Mammary epithelial cell (primary cell): ENCODE results near the genes FFAR2 and PROSER3.

GRCh38 chr19:35090450-35091354 is 24.9 kb upstream of the FXYD3 start:
- CAGE, long polyA plus RNA = no peak
- RRBS = 11% methylated on average over 9 of the region's 39 CpGs

GRCh38 chr19:35109399-35110068 is 6.1 kb upstream of the FXYD3 start:
- CAGE, long polyA plus RNA = no peak
- RRBS = 9% methylated on average over 4 of the region's 22 CpGs

GRCh38 chr19:35126603-35127183 is 8.2 kb downstream of the LGI4 start:
- CAGE, long polyA plus RNA = no peak
- RRBS = 30% methylated on average over 2 of the region's 27 CpGs

DNA sequence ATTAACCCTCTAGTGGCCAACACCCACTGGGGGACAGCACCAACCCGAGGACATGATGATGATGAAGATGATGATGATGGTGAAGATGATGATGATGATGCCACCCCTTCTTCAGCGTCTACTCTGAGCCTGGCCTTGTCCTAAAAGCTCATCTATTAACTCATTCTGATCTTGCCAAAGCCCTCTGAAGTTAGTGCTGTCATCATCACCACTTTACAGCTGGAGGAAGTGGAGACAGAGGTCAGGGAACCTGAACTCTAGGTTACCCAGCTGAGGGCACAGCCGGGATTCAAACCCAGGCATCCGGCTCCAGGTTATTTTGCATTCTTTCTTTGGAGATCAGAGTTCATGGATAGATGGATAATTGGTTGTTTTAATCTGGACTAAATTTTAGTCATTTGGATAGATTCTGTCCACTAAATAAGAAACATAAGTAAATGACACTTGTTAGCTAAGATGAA is 799 bp upstream of the LGI4 start:
- CAGE, long polyA plus RNA = no peak
- RRBS = no CpG with 5 or more reads among the region's 4 CpGs

GRCh38 chr19:35152573-35152872 is 2.0 kb upstream of the FXYD5 start:
- CAGE, long polyA plus RNA = no peak
- RRBS = no CpG with 5 or more reads among the region's 4 CpGs

DNA sequence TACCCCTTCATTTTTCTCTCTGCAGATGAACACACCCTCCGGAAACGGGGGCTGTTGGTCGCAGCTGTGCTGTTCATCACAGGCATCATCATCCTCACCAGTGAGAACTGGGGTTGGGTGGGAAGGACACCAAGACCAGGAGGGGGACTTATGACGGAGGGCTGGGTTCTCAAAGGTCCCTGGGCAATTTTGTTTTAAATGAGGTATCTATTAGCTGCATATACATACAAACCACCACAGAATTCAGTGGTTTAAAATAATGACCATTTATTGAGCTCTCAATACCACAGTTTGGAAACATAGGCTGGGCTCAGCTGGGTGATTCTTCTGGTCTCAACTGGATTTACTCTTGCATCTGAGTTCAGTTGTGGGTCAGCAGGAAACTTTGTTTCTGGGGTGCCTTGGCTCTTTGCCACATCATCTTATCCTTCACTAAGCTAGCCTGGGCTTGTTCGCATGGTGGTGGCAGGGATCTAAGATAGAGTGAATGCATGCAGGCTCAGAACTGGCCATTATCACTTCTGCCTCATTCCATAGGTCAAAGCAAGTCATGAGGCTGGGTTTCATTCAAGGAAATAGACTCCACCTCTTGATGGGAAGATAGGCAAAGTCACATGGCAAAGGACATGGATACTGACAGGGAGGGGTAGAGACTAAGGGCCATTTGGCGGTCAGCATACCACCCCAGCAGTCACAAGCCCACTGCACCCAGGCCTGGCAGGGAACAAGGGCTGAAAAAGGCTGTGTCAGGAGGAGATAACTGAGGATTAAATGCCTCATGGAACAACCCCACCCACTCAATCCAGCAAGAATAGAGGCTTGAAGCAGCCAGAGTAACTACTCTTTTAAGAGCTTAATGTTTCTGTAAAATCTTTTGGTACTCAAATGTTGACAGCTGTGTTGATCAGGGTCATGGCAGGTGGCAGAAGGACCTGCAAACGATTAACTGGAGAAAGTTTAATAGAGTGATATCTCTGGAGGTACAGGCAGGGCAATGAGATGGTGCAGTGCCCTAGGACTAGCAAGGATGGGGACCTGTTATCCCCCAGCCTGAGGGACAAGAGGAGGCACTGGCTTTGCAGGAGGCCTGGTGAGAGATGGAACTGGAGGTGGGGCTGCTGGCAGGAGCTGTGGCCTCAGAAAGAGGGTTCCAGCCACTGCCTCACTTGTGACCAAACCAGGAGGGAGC is 12.1 kb downstream of the FXYD5 start:
- CAGE, long polyA plus RNA = no peak
- RRBS = no CpG with 5 or more reads among the region's 7 CpGs

GRCh38 chr19:35196782-35197367 is 31.7 kb downstream of the FAM187B start:
- CAGE, long polyA plus RNA = no peak
- RRBS = no CpG with 5 or more reads among the region's 8 CpGs

- CAGE, long polyA plus RNA = no peak
- RRBS = 1% methylated on average over 15 of the region's 76 CpGs
Observed at GRCh38 chr19:35268318-35268771, 417 bp upstream of the USF2 start.

- CAGE, long polyA plus RNA = no peak
- RRBS = no CpG with 5 or more reads among the region's 4 CpGs
Observed at GRCh38 chr19:35273122-35273323, 4.3 kb downstream of the USF2 start.

DNA sequence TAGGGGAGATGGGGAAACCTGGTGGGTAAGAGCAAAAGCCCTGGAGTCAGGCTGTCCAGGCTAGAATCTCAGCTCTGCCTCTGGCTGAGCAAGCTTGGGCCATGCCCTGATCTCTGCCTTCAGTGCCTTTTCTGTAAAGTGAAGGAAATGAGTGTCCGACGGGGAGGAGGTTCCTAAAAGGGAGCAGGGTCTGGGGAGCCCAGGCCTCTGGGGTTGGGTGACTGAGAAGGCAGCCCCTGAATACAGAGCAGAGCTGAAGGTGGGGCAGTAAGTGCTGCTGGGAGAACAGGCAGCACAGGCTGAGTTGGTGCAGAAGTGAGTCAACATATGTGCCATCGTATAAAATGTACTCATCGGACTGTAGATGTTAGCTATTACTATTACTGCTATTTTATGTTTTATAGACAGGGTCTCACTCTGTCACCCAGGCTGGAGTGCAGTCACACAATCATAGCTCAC is 1.1 kb upstream of the HAMP start:
- CAGE, long polyA plus RNA = no peak
- RRBS = no CpG with 5 or more reads among the region's 4 CpGs

GRCh38 chr19:35317330-35318007 is 11.5 kb upstream of the CD22 start:
- CAGE, long polyA plus RNA = no peak
- RRBS = no CpG with 5 or more reads among the region's 8 CpGs

GRCh38 chr19:35447989-35449008 is at the start of gene FFAR2:
Gene FFAR2, plus strand, starts transcription at chr19:35448257.
- CAGE, long polyA plus RNA = no peak
- RRBS = no CpG with 5 or more reads among the region's 13 CpGs

DNA sequence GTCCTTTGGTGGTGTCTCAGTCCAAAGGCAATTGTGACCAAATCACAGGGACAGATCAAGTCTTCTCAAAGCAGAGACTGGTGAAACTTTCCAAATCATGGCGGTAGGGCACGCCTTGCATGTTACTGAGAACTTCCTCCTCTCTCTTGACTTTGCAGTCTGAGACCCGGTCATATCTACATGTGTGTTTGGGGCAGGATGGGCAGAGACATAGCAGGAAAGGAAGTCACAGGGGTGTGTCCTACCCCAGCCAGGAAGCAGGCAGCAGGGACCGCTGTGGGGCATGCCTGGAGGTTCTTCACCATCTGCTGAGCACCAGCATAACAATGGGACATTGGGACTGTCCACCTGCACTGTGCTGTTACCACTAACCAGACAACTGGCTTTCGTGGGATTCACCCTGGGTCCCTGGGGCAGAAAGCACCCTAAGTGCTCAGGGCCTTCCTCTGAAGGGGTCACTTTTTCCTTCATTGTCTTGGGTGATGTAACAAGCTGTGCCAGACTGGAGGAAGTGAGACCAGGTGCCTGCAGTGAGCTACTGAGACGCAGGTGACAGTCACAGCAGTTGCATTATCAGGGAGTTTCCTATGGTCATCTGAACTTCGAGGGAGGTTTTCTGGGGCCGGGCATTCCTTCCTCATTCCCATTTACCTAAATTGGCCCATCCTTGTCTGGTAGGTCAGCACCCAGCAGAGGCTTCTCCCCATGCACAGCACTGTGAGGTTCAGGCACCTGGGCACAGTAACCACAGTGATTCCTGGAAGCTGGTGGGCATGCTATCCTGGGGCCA is 2.6 kb upstream of the HAUS5 start:
- CAGE, long polyA plus RNA = no peak
- RRBS = no CpG with 5 or more reads among the region's 8 CpGs

- CAGE, long polyA plus RNA = no peak
- RRBS = 2% methylated on average over 36 of the region's 79 CpGs
Observed at GRCh38 chr19:35716409-35717376, 1.1 kb upstream of the KMT2B start.

DNA sequence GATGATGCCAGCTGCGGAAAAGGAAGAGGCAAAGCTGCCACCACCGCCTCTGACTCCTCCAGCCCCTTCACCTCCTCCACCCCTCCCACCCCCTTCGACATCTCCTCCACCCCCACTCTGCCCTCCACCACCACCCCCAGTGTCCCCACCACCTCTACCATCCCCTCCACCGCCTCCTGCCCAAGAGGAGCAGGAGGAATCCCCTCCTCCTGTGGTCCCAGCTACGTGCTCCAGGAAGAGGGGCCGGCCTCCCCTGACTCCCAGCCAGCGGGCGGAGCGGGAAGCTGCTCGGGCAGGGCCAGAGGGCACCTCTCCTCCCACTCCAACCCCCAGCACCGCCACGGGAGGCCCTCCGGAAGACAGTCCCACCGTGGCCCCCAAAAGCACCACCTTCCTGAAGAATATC is 2.7 kb downstream of the KMT2B start:
- CAGE, long polyA plus RNA = no peak
- RRBS = no CpG with 5 or more reads among the region's 14 CpGs

DNA sequence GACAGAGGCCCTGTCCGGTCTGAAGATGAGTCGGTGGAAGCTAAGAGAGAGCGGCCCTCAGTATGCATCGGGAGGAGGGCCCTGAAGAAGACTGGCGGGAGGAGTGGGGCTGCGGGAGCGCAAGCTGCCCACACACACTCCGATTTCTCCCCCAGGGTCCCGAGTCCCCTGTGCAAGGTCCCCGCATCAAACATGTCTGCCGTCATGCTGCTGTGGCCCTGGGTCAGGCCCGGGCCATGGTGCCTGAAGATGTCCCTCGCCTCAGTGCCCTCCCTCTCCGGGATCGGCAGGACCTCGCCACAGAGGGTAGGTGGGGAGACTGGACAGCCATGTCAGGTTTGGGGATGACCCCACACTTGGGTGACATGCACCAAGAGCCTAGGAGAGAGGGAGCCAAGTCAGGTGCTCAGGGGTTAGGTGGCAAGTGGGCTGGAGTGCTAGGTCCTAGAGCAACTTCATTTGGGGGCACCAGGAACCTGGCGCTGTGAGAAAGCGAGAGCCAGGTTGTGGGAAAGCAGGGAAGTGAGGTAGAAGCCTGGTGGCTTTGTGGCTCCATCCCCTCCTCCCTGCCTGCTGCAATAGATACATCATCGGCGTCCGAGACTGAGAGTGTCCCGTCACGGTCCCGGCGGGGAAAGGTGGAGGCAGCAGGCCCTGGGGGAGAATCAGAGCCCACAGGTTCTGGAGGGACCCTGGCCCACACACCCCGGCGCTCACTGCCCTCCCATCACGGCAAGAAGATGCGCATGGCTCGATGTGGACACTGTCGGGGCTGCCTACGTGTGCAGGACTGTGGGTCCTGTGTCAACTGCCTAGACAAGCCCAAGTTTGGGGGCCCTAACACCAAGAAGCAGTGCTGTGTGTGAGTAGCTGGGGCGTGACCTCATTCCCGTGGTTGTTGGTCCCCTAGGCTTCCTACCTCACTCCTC is 4.9 kb downstream of the KMT2B start:
- CAGE, long polyA plus RNA = no peak
- RRBS = 97% methylated on average over 6 of the region's 34 CpGs

DNA sequence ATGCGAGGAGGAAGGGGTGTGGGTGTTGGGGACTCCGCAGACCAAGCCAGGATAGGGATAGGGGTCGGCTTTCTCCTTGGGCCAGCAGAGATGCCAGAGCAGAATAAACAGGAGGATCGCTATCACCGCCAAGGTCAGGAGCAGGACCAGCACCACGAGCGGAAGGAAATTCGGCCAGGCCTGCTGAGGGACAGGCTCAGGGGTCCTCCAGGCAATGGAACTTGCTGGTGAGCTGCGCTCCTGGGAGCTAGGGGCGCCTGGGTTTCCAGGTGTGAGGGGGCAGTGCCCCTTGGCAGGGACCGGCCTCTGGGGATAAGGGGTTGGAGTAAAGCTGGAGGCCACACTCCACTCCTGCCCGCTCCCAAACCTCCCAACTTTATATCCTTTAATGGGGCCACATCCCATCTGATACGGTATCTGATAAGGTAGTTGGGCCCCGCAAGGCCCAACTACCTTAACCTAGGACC is 2.4 kb downstream of the IGFLR1 start:
- CAGE, long polyA plus RNA = no peak
- RRBS = no CpG with 5 or more reads among the region's 14 CpGs

DNA sequence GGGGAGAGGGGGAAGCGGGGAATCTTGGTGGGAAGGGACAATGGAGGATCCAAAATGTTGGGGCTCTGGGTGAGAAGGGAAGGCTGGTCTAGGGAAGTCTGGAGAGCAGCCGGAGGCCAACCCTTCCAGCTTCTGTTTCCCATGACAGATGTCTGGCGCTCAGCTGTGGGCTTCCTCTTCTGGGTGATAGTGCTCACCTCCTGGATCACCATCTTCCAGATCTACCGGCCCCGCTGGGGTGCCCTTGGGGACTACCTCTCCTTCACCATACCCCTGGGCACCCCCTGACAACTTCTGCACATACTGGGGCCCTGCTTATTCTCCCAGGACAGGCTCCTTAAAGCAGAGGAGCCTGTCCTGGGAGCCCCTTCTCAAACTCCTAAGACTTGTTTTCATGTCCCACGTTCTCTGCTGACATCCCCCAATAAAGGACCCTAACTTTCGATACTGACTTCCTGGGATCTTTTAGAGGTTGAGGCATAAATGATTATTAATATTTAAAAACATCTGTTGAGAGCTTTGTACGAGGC is 1.2 kb downstream of the PSENEN start:
- CAGE, long polyA plus RNA = no peak
- RRBS = no CpG with 5 or more reads among the region's 8 CpGs

GRCh38 chr19:35758024-35758403 is at the start of gene PROSER3:
Gene PROSER3, plus strand, starts transcription at chr19:35758176.
- CAGE, long polyA plus RNA = no peak
- RRBS = under 1% methylated on average over 12 of the region's 32 CpGs

DNA sequence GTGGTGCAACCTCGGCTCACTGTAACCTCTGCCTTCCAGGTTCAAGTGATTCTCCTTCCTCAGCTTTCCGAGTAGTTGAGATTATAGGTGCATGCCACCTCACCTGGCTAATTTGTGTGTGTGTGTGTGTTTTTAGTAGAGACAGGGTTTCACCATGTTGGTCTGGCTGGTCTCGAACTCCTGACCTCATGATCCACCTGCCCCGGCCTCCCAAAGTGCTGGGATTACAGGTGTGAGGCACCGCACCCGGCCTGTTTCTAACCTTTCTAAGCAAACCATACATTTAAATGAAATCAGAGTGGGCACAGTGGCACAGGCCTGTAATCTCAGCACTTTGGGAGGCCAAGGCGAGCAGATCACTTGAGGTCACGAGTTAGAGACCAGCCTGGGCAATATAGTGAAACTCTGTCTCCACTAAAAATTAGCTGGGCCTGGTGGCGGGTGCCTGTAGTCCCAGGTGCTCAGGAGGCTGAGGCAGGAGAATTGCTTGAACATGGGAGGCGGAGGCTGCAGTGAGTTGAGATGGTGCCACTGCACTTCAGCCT is 3.2 kb upstream of the ARHGAP33 start:
- CAGE, long polyA plus RNA = no peak
- RRBS = no CpG with 5 or more reads among the region's 10 CpGs